PFSK-1 (cell line): ENCODE measurements around the gene GRK1.

DNA sequence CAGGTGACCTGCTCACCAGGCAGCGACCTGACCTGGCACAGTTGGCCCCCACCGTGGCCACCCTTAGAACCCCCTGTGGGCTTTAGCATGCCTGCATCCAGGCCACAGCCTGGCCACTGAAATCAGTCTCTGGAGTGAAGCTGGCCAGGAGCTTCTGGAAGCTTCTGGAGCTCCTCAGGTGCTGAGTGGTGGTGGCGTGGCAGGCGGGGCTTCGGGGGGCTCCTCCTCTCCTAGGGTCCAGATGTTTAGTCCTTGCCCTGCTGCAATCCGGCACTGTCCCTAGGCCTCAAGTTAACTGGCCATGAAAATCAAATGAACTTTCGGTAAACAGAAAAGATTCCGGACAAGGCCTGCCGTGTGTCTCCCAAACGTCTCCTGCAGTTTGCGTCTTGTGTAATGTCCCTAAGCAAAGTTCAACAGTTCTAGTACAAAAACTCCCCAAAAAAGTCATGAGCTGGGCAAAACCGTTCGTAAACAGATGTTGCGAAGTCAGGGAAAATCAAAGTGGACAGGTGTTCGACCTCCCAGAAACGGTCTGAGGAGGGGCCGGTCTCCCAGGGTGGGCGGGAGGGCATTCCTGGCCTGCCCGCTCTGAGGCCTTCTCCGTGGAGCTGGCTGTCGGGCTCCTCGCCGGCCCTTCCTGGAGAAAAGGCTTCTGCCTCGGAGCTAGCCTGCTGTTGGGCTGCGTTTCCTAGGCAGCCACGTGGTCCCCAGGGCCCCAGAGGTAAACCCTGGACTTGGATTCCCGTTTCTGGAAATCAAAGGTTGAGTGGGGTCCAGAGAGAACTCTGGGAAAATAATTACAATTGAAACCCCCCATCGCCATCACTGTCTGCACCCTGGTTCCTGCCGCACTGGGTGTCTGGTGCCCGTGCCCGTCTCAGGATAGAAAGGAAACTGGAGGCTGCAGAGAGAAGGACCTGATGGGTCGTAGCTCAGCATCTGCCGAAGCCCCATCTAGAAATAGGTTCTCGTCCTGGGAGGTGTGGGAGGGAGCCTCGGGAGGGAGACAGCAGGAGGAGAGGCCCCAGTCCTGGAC lies 8.1 kb upstream of the PROZ start:
- RRBS = 73% methylated on average over 5 of the region's 35 CpGs

GRCh38 chr13:113152630-113153240 lies 5.7 kb upstream of the PROZ start:
- RRBS = 96% methylated on average over 15 of the region's 24 CpGs

GRCh38 chr13:113176176-113176748 lies 17.8 kb downstream of the PROZ start:
- RRBS = 97% methylated on average over 1 of the region's 8 CpGs

DNA sequence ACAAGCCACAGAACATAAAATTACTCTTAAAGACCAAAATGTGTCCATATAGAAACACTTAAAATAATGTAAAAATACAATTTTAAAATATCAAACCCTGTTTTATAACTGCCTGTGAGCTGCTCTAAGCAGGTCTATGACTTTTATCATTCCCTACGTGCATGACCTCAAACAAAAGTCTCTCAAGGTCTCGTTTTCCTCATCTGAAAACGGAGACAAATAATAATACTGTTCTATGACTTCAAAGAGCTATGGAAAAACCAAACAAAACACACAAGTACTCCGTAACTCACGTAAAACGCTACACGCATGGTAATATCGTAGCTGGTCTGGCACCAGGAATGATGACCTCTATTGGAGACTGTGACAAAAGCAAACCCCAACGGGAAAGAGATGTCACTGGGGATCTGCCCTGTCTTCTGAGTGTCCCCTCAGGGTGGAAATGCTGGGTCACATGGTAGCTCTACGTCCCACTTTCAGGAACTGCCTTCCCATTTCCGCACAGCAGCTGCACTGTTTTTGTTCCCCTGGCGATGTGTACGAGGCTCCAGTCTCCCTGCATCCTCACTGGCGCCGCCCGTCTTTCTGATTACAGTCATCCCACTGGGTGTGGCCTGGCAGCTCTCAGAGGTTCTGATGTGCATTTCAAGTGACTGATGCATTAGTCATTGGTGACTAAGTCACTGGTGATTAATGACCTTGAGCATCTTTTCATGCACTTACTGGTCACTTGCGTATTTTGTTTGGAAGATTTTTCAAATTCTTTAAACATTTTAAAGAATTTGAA lies 21.4 kb downstream of the PCID2 start:
- RRBS = no CpG with 5 or more reads among the region's 17 CpGs

DNA sequence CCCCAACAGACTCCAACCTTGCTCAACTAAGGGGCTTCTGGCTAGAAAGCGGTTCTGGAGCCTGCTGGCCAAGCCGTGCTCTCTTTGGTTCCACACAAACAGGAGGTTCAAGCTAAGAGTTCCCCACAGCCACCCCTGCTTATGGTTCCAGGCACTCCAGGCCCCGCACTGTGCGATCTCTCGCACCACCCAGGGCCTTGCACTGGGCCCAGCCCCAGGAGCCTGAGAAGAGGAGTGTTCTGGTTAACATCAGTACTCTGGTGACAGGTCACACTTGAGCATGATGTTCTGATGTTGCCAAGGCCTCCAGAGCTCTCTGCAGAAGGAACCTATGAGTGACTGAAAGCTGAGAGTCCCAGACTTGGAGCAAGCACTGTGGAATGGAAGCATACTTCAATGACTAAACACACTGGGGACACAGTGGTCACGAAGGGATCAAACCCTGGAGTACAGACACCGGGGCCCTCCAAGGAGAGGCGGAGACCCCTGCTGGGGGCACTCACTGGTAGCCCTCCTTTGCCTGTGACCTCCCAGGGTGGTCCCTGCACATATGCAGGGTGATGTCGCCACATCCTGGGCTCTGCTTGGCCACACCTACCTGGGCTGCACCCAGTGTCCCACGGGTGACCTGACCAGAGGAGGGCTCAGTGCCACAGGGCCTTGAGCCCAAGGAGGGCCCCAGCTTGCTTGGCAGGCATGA lies 4.3 kb downstream of the PCID2 start:
- RRBS = no CpG with 5 or more reads among the region's 10 CpGs

DNA sequence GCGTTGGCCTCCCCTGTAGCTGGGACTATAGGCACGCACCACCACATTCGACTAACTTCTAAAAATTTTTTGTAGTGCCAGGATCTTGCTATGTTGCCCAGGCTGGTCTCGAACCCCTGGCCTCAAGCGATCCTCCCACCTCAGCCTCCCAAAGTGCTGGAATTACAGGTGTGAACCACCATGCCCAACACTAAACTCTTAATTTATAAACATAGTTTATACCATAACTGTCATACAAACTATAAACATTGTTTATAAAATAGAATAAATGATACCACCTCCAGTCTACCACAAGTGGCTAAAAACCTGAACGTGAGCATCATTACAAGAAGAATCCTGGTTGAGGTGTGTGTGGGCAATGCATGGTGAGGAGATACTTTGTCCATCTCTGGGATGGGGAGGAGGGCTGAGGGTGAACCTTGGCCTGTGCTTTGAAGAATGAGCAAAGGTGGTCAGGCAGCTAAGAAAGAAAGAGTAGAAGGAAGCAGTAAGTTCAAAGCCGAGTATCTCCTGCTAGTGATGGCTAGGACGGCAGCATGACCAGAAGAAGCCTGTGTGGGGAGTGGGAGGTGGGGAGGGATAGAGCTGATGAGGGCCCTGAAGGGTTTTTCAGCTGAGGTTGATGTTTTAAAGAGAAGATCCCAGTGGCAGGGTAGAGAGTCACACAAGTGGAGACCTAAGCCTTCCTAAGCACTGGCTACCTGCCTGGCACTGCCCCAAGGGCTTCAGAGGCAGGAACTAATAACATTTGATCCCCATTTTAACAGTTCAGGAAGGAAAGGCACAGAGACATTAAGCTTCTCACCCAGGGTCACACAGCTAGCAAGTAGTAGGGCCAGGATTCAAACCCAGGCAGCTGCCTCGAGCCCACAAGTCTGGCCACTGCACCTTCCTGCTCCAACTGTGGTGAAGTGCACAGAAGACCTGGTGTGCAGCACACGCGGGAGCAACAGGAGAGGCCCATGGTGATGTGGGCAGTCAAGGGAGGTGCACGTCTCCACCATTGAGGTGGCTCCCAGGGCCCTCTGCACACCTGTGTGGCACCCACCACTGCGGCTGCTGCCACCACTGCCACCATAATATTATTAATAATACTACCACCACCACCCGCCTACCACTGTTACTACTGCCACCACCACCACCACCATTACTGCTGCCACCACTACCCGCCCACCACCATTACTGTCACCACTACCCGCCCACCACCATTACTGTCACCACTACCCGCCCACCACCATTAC lies 21.9 kb downstream of the CUL4A start:
- RRBS = no CpG with 5 or more reads among the region's 17 CpGs

DNA sequence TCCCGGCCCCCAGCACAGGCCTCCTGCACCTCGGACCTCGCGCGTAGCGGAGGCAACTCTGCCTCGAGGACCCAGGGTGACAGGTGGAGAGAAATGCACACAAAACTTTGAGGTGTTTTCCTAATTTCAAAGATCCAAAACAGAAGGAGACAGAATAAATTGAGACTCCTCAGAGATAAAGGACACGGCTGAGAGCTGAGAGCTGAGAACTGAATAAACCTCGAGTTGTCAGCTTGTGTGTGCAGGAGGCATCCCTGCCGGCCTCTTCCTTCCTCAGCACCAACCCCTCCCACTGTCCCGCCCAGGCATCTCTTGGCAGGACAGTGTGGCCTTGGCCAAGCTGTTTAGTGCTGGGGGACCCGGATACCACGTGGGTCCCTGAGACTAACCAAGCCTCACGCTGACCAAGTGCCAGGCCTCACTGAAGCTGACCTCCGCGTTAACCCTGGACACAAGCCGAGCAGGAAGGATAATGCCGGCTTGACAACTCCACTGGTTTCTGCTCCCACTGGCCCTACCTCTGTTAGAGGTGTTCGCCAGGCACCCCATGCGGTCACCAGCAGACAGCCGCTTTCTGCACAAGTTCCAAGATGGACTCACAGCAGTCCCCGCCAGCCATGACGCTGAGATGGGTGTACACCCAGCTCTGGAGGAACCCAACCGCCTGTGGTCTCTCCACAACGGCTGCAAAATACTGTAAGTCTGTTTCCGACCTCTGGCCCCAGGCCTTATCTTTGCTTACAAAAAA lies 12.5 kb downstream of the GRTP1 start:
- RRBS = 75% methylated on average over 5 of the region's 26 CpGs

GRCh38 chr13:113478625-113479510 lies 11.6 kb downstream of the DCUN1D2 start:
- RRBS = no CpG with 5 or more reads among the region's 7 CpGs

DNA sequence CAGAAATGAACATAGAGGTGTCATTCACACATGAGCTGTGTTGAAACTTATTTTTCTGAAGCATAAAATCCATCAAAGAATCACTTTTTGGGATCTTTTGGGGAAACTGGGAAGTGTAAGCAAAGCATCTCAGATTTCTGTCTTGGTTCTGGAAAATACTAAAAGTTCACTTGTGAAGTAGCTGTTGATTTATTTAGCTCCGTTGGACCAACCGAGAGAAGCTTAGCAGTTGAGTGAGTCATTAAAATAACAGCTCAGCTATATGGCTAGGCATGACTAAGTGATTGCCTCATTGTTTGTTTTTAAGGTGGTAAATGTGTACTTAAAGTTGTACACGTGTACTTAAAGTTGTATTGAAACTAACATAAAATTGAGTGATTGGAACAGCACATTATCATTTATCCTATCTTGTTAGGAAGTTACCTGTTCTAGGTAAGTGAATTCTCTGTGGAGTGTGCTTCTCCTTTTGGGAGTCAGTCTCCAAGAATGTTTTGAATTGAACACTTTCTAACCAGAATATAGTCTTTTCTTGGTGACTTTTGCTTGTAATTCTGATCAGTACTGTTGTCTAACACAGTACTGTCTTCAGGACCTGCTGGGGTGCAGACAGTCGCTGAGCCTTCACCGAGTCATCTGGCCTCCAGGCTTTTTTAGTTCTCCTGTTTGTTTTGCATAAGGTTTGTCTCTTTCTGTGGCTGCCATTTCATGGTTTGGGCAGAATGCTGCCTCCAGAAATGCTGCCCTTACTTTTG lies 2.6 kb downstream of the TMCO3 start:
- RRBS = no CpG with 5 or more reads among the region's 5 CpGs

DNA sequence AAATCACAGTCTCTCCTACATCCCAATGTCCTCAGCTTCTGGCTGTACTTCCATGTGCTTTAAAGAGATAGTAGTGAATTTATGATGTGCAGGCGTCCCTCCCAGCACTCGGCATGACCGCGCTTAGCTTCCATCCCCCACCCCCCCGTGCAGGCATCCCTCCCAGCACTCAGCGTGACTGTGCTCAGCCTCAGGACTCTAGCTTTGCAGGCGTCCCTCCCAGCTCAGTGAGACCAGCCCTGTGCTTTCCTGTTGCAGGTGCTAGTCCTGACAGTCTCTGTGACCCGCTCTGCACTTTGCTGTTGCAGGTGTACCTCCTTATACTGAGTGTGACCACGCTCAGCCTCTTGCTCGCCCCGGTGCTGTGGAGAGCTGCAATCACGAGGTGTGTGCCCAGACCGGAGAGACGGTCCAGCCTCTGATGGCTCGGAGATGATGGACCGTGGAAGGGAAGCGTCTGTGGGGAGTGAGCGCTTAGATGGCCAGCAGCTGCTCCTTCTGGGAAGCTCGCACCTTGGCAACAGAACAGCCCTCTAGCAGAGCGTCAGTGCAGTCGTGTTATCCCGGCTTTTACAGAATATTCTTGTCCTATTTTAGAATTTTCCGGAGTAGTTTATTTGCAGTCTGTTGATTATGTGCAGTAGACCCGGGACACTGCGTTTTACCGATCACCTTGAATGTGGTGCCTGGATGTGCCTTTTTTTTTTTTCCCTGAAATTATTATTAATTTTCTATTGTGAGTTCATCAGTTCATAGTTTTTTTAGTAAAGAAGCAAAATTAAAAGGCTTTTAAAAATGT lies 35.2 kb upstream of the TFDP1 start:
- RRBS = 68% methylated on average over 2 of the region's 26 CpGs

DNA sequence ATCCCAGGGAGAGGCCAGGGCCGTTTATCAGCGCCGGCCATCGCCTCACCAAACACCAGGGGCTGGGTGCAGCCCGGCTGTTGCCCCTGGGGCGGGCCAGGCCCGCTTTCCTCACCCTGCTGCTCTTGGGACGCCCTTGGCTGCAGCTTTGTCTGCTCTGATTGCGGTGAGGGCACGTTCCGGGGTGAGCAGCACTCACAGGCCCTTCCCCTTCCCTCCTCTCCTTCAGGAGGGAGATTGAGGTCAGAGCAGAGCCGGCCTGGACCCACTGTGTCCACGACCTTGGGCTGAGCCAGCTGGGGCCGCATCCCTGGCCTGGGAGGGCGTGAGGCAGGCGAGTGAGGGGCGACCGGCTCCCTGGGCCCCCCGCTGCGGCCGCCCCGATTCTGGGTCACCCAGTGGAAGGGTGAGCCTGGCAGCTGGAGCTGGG lies 285 bp upstream of the ATP4B start:
- RRBS = 68% methylated on average over 16 of the region's 22 CpGs

DNA sequence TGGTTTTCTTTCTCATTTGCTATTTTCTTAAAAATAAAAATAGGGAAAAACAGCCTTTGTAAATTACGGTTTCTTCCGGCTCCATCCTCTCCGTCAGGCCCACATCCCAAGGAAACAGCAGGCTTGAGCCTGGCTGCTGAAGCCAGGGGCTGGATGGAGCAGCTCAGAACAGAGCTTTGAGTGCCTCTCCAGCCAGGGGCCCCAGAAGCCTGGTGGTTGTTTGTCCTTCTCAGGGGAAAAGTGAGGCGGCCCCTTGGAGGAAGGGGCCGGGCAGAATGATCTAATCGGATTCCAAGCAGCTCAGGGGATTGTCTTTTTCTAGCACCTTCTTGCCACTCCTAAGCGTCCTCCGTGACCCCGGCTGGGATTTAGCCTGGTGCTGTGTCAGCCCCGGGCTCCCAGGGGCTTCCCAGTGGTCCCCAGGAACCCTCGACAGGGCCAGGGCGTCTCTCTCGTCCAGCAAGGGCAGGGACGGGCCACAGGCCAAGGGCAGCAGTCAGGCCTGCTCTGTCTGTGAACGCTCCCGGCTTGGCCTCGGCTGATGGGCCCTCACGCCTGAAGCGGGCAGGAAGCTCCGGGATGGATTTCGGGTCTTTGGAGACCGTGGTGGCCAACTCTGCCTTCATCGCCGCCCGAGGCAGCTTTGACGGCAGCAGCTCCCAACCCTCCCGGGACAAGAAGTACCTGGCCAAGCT lies at the start of gene GRK1:
TSS of gene GRK1 (plus strand) at position 412 of the 695 bp plus-strand sequence.
- RRBS = 79% methylated on average over 14 of the region's 27 CpGs

- RRBS = 83% methylated on average over 12 of the region's 39 CpGs
These were observed 35.9 kb downstream of the TMEM255B start for GRCh38 chr13:113794701-113795563.

DNA sequence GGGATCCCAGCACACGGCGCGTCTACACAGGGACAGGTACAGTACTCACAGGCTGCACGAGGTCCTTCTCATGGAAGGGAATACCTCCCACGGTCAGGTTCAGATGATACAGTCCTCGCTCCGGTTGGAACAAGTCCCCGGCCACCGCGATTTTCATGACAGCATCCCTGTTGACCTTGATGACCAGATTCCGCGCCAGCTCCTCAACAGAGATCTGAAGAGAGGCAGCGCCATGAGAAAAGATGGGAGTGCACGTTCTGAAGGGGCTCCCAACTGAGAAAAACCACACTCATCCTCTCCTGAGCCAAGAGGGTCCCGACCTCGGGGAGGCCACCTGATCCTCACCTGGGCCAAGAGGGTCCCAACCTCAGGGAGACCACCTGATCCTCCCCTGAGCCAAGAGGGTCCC lies 35.4 kb downstream of the GAS6 start:
- RRBS = no CpG with 5 or more reads among the region's 16 CpGs

- RRBS = no CpG with 5 or more reads among the region's 11 CpGs
These were observed 12.3 kb downstream of the GAS6 start for GRCh38 chr13:113851325-113852149.

GRCh38 chr13:113864360-113864979 lies 594 bp upstream of the GAS6 start:
- RRBS = no CpG with 5 or more reads among the region's 10 CpGs

- RRBS = no CpG with 5 or more reads among the region's 55 CpGs
These were observed 19.4 kb upstream of the GAS6 start for GRCh38 chr13:113883256-113883792.

GRCh38 chr13:113907720-113908220 lies 43.9 kb upstream of the GAS6 start:
- RRBS = no CpG with 5 or more reads among the region's 11 CpGs

DNA sequence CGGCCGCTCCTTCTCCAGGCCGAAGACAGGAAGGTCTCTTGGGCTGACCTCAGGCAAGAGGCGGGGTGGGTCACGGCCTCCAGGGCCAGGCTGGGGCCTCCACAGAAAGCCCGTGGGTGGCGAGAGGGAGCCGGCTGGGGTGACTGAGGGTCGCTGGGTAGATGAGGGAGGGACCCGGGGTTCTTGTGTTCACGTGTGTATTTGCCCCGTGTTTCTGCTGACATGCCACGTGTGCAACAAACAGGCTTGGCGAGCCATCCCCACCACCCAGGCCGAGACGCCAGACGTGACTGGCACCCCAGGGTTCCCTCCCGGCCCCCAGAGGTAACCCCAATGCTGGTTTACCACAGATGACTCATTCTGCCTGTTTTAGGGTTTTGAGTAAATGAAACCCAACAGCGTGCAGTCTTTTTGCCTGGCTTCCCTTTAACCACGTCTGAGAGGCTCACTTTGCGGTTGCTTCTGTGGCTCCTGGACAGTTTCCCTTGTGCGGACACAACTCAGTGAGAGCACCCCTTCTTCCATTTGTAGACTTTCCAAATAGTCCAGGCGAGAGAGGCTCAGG lies 42.9 kb downstream of the C13orf46 start:
- RRBS = no CpG with 5 or more reads among the region's 23 CpGs

DNA sequence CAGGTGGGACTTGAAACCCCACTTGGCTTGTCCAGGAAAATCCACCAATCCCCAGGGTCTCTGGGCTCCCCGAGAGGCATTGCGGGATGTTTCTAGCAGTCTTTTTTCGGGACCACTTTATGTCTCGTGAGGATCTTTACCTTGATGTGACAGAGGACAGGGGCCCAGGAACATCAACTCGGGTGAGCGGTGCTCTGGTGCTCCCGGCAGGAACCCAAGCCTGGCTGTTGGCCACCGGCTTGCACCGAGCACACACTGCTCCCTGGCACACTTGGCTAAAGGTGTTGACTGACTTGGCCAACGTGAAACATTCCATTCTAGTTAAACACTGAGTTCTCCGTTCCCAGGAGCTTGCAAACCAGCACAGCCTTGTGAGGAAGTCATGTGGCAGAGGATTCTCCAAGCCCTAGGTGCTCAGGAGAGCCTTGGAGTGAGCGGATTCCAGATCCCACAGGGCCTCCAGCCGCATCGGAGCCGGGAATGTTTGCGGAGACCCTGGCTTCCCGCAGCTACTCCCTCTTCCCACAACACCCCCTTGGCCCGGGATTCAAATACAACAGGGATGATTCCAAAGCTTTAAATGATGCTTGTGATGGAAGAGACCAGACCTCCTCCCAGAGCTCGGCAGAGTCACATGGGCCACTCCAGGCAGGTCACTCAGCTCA lies 3.1 kb downstream of the C13orf46 start:
- RRBS = 86% methylated on average over 4 of the region's 19 CpGs